GM12878 (cell line): ENCODE measurements around the gene BIRC6.

DNA sequence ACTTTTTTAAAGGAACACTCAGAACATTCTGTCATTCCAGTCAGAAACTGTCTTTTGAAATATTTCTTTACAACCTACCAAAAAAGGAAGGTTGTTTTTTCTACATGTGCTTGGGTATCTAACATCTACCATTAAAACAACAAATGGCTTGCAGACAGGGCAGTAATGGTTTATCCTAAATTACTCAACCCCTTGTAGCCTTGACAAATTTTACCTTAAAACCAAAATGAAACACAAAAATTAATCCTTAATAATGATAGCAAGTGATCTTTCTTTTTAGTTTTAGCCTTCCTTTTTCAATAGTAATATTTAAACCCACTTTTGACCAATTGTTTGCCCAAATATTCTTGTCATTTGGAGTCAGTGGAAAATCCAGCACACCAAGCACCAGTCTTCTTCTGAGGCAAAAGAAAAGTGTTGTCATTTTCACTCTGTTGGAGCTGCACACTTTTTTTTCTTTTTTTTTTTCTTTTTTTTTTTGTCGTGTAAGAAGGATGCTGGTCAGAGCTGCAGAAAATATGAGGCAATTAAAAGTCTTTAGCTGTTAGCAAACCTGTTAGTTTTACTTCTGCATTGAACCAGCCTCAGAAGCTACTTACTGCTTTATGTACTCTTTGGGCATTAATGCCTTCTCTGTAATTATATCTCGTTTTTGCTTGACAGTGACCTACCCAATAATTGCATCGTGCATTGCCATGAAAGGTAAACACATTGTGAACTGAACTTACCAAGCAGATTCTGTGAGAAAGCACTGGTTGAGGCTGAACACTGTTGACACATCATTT lies 165.6 kb downstream of the CAPN13 start:
- RAMPAGE, long total RNA, result no peak
- RRBS, 2 experiments, result no CpG with 5 or more reads among the region's 3 CpGs
CAGE:
- cytosol, long polyA minus RNA, result start-site peak on the plus strand centred at position 552 of the sequence, 10 bp wide, 46 reads
- cytosol, long polyA plus RNA, result no peak
- long polyA plus RNA, result no peak
- nucleolus, long total RNA, result no peak
- nucleus, long polyA plus RNA, result no peak
- nucleus, long total RNA, result no peak

- RAMPAGE, long total RNA, result no peak
- RRBS, 2 experiments, result no CpG with 5 or more reads among the region's 10 CpGs
CAGE:
- cytosol, long polyA minus RNA, result no peak
- cytosol, long polyA plus RNA, result no peak
- long polyA plus RNA, result no peak
- nucleolus, long total RNA, result no peak
- nucleus, long polyA plus RNA, result no peak
- nucleus, long total RNA, result no peak
Observed at GRCh38 chr2:30808793-30809454, 1.7 kb upstream of the CAPN13 start.

GRCh38 chr2:30823244-30824008 lies 16.2 kb upstream of the CAPN13 start:
- RAMPAGE, long total RNA, result no peak
- RRBS, 2 experiments, result no CpG with 5 or more reads among the region's 13 CpGs
CAGE:
- cytosol, long polyA minus RNA, result no peak
- cytosol, long polyA plus RNA, result no peak
- long polyA plus RNA, result no peak
- nucleolus, long total RNA, result no peak
- nucleus, long polyA plus RNA, result no peak
- nucleus, long total RNA, result no peak

DNA sequence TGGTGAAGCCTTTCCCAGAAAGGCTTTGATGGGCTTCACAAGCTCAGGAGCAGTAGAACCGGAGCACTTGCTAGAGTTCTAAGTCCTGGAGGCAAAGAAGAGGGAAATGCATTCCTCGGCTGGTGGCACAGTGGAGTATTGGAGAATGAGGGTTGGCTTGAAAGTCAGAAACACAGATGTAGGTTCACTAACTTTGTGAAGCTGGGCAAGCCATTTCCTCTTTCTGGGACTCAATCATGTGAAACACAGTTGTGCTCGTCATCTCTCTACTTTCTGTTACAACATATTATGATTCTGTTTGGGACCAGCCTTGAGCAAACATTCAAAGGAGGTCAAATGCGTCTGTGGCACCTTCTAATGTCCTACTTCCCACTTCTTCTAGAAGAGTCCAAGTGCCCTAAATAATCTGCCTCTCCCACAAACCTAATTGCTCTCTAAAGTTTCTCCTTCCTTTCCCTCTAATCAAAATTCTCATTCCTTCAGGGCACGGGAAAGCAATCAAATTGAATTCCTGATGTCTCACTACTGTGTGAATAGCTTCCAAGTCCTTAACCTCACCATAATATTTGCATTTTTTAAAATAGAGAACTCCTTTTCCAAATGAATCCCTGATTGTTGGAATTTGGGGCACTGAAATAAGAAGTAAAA lies 2.4 kb upstream of the CAPN14 start:
- RAMPAGE, long total RNA, result no peak
- RRBS, 2 experiments, result no CpG with 5 or more reads among the region's 5 CpGs
CAGE:
- cytosol, long polyA minus RNA, result no peak
- cytosol, long polyA plus RNA, result no peak
- long polyA plus RNA, result no peak
- nucleolus, long total RNA, result no peak
- nucleus, long polyA plus RNA, result no peak
- nucleus, long total RNA, result no peak

GRCh38 chr2:31293273-31293688 lies 59.3 kb downstream of the EHD3 start:
- RAMPAGE, long total RNA, result no peak
- RRBS, 2 experiments, result no CpG with 5 or more reads among the region's 3 CpGs
CAGE:
- cytosol, long polyA minus RNA, result no peak
- cytosol, long polyA plus RNA, result no peak
- long polyA plus RNA, result no peak
- nucleolus, long total RNA, result no peak
- nucleus, long polyA plus RNA, result no peak
- nucleus, long total RNA, result no peak

- RAMPAGE, long total RNA, result no peak
- RRBS, 2 experiments, result no CpG with 5 or more reads among the region's 13 CpGs
CAGE:
- cytosol, long polyA minus RNA, result no peak
- cytosol, long polyA plus RNA, result no peak
- long polyA plus RNA, result no peak
- nucleolus, long total RNA, result no peak
- nucleus, long polyA plus RNA, result no peak
- nucleus, long total RNA, result no peak
Observed at GRCh38 chr2:31318122-31319255, 84.5 kb downstream of the EHD3 start.

DNA sequence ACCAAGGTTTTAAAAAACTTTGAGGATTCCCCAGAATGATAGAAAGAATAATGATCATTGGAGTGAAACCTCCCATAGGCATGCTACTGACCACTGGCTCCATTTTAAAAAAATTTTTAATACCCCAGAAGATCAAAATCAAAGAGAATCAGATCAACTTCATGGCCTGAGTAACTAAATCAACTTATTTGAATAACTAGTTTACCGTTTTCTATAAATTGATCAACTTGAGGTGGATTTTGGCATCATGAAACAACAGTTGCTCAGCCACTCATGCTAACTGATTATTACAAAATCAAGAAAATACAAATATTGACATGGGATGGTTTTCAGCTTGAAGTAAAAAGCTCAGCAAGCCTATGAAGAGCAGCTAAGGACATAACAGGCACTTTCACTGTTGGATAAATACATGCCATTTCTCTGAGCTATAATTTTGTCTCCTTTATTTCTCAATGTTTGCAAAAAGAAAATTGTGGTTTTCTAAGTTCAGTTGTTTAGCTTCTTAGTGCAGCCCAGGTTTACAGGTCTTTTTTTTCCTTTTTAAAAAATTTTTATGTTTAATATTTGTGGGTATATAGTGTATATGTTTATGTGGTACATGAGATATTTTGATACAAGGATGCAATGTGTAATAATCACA lies 18.9 kb downstream of the SRD5A2 start:
- RAMPAGE, long total RNA, result no peak
- RRBS, 2 experiments, result no CpG with 5 or more reads among the region's 1 CpG
CAGE:
- cytosol, long polyA minus RNA, result no peak
- cytosol, long polyA plus RNA, result no peak
- long polyA plus RNA, result no peak
- nucleolus, long total RNA, result no peak
- nucleus, long polyA plus RNA, result no peak
- nucleus, long total RNA, result no peak

DNA sequence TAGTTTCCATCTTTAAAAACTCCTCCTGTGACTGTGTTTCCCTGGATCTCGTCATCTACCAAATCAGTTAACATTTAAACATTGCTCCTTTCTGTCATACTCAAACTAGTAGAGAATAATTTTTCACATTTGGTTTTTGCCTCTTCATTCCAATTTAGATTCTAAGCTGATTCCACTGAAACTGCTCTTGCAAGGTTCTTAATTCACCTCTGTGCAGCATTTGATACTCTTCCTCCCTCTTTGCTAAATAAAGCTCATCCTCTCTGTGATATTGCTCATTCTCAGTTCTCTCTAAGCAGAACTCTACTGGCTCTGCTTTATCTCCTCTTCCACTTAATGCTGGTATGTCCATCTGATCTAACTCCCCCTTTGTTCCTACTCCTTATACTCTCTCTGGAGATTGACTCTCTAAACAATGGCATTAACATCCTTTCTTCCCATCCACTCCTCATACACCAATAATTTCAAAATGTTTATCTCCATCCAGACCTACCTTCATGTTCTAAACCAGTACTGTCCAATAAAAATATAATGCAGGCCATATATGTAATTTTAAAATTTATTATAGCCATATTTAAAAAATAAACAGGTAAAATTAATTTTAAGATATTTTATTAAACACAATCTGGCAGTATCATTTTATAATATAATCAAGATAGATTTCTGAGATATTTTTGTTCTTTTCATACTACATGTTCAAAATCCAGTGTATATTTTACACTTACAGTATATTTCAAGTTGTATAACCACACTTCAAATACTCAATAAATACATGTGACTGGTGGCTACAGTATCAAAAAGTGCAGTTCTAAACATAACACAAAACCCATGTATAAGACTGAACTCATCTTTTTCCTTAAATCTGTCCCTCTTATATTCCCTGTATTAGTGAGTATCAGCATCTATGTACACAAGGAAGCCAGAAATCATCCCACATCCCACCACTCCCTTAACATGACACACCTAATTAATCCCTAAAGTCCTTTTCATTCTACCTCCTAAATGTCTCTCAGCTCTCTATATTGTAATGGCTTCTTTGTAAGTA lies 131.5 kb downstream of the MEMO1 start:
- RAMPAGE, long total RNA, result no peak
- RRBS, 2 experiments, result no CpG with 5 or more reads among the region's 1 CpG
CAGE:
- cytosol, long polyA minus RNA, result no peak
- cytosol, long polyA plus RNA, result no peak
- long polyA plus RNA, result no peak
- nucleolus, long total RNA, result no peak
- nucleus, long polyA plus RNA, result no peak
- nucleus, long total RNA, result no peak

DNA sequence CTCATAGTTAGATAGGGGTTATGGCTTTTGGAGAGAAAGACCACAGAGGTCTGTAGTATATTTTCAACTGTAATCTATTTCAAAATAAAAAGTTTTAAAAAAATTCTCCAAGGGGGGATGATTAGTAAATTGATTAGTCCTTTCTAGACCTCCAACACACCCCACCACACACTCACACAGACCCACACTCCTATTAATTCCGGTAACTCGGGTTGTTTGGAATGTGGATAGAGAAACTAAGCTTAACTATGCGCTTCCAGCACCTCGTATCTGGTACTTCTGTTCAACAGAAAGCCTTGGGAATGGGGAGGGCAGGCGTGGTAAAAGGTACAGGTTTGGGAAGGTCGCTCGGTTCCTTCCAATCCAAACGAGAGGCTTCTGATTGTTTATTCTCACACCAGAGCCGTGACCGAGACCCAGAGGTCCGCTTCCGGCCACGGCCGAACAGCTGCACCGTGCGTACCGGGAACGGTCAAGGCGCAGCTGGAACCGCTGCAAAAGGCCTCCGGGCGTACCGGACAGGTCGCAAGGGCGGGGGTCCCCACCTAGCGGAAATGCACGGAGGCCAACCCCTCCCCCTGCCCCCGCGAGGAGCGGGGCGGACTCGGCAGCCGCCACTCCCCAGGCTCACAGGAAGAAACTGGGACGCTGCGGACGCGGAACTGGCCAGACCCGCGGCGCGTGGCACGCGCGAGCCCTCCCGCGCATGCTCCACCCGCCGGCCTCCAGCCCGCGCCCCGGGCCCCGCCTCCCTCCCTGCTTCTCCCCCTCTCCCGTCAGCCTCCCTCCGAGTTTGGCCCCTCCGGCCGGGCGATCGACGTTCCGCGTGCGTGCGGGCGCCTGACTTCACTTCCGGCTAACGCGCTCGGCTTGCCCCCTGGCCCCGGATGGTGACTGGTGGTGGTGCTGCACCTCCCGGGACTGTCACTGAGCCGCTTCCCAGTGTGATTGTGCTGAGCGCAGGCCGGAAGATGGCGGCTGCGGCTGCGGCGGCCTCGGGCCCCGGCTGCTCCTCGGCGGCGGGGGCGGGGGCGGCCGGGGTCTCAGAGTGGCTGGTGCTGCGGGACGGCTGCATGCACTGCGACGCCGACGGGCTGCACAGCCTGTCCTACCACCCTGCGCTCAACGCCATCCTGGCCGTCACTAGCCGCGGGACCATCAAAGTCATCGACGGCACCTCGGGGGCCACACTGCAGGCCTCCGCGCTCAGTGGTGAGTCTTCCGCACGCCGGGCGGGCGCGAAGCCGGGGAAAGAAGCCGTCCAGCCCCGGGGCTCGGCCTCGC lies at the start of gene BIRC6:
Gene BIRC6 (plus strand): TSS at position 749 of the 1,284 bp plus-strand sequence.
- RAMPAGE, long total RNA, result no peak
- RRBS, 2 experiments, result 1 to 2% methylated on average over 30 to 31 of the region's 112 CpGs
CAGE:
- cytosol, long polyA minus RNA, result start-site peak on the plus strand centred at position 763 of the sequence, 70 bp wide, 69 reads; start-site peak on the plus strand centred at position 881 of the sequence, 12 bp wide, 105 reads; start-site peak on the plus strand centred at position 945 of the sequence, 9 bp wide, 297 reads
- cytosol, long polyA plus RNA, result start-site peak on the plus strand centred at position 905 of the sequence, 82 bp wide, 112 and 237 reads in 2 replicates
- long polyA plus RNA, result start-site peak on the plus strand centred at position 846 of the sequence, 212 bp wide, 277 and 404 reads in 2 replicates
- nucleolus, long total RNA, result start-site peak on the plus strand centred at position 909 of the sequence, 85 bp wide, 538 reads
- nucleus, long polyA plus RNA, result start-site peak on the plus strand centred at position 909 of the sequence, 85 bp wide, 313 and 696 reads in 2 replicates
- nucleus, long total RNA, result no peak

DNA sequence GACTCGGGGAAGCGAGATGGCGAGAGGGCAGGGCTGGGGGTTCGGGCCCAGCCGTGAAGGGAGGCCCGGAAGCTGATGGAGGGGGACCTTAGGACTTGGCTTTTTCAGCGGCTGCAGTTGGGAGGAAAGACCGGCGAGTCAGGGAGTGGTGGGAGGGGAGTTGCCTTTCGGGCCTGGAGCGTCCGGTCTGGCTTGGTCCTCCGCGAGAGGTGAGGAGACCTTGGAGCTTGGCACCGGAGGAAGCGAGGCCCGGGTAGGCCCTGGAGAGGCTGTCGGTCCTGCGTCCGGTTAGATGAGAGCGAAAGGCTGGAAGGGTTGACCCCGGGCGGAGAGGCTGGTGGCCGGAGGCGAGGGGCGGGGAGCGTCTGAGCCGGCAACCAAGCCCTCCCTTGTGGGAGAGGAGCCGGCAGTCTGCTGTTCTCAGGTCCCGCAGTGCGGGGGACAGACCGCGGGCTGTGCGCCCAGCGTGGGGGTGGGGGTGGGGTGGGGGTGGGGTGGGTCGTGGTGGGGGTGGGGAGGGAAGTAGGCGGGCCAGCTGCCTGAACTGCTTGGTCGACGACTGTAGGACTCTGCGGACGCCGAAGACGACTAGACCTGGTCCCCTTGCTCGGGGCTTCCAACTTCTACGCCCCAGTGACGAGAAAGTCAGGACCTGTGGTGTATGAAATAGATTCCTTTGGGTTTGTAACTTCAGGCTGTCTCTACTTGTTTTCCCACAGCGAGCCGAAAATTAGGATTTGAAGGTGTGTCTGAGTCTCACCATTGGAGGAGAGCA lies 923 bp downstream of the BIRC6 start:
- RAMPAGE, long total RNA, result start-site peak on the minus strand centred at position 442 of the sequence, 41 bp wide, 28 and 7 reads in 2 replicates
- RRBS, 2 experiments, result 1 to 2% methylated on average over 16 of the region's 48 CpGs
CAGE:
- cytosol, long polyA minus RNA, result no peak
- cytosol, long polyA plus RNA, result no peak
- long polyA plus RNA, result no peak
- nucleolus, long total RNA, result no peak
- nucleus, long polyA plus RNA, result no peak
- nucleus, long total RNA, result no peak

DNA sequence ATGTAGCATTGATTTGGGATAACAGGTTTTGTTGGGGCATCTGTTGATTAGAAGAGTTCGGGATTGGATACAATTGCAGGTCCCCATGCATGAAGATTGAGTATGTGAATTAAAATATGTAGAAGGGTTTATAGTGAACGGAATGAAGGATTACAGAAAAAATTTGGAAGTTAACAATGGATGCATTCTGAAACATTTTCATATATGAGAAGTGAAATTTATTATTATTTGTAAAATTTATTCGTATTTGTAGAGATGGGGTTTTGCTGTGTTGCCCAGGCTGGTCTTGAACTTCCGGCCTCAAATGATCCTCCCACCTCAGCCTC lies 2.6 kb downstream of the BIRC6 start:
- RAMPAGE, long total RNA, result no peak
- RRBS, 2 experiments, result no CpG with 5 or more reads among the region's 4 CpGs
CAGE:
- cytosol, long polyA minus RNA, result no peak
- cytosol, long polyA plus RNA, result no peak
- long polyA plus RNA, result no peak
- nucleolus, long total RNA, result no peak
- nucleus, long polyA plus RNA, result no peak
- nucleus, long total RNA, result no peak

DNA sequence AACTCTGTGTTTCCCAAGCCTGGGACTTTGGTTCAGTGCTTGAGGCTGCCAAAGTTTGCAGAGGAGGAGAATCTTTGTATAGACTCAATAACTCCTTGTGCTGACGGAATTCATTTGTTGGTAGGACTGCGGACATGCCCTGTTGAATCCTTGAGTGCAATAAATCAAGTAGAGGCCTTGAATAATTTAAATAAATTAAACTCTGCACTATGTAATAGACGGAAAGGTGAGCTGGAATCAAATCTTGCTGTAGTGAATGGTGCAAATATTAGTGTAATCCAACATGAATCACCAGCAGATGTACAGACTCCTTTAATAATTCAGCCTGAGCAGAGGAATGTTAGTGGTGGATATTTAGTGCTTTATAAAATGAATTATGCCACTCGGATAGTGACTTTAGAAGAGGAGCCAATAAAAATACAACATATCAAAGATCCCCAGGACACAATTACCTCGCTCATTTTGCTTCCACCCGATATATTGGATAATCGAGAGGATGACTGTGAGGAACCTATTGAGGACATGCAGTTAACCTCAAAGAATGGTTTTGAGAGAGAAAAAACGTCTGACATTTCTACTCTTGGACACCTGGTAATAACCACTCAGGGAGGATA lies 58.7 kb downstream of the BIRC6 start:
- RAMPAGE, long total RNA, result no peak
- RRBS, 2 experiments, result no CpG with 5 or more reads among the region's 8 CpGs
CAGE:
- cytosol, long polyA minus RNA, result no peak
- cytosol, long polyA plus RNA, result no peak
- long polyA plus RNA, result no peak
- nucleolus, long total RNA, result no peak
- nucleus, long polyA plus RNA, result no peak
- nucleus, long total RNA, result no peak

- RAMPAGE, long total RNA, result no peak
- RRBS, 2 experiments, result no CpG with 5 or more reads among the region's 11 CpGs
CAGE:
- cytosol, long polyA minus RNA, result no peak
- cytosol, long polyA plus RNA, result no peak
- long polyA plus RNA, result no peak
- nucleolus, long total RNA, result no peak
- nucleus, long polyA plus RNA, result no peak
- nucleus, long total RNA, result no peak
Observed at GRCh38 chr2:32555520-32556413, 72.1 kb upstream of the TTC27 start.

DNA sequence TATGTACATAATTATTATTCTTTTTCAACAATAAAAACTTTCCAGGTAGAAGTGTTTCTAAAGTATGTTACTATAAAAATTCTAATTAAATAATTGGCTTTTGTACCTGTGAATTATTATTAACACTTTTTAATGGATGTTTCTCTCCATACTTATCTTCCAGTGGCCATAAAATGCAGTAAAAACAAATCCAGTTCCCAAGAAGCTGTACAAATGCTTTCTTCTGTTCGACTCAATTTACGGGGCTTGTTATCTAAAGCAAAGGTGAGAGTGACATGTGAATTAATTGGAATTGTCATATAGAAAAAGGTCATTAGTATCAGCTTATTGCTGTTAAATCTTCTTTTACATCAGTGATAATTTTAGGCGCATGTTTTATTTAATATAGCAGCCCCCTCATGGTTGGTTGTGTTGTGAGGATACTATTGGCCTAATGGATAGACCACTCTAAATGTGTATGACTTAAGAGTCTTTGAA lies 129.4 kb upstream of the LTBP1 start:
- RAMPAGE, long total RNA, result no peak
- RRBS, 2 experiments, result no CpG with 5 or more reads among the region's 3 CpGs
CAGE:
- cytosol, long polyA minus RNA, result no peak
- cytosol, long polyA plus RNA, result no peak
- long polyA plus RNA, result no peak
- nucleolus, long total RNA, result no peak
- nucleus, long polyA plus RNA, result no peak
- nucleus, long total RNA, result no peak

GRCh38 chr2:33333246-33334062 lies 143.0 kb upstream of the RASGRP3 start:
- RAMPAGE, long total RNA, result no peak
- RRBS, 2 experiments, result no CpG with 5 or more reads among the region's 4 CpGs
CAGE:
- cytosol, long polyA minus RNA, result no peak
- cytosol, long polyA plus RNA, result no peak
- long polyA plus RNA, result no peak
- nucleolus, long total RNA, result no peak
- nucleus, long polyA plus RNA, result no peak
- nucleus, long total RNA, result no peak

GRCh38 chr2:33444874-33445517 lies 31.5 kb upstream of the RASGRP3 start:
- RAMPAGE, long total RNA, result no peak
- RRBS, 2 experiments, result no CpG with 5 or more reads among the region's 3 CpGs
CAGE:
- cytosol, long polyA minus RNA, result no peak
- cytosol, long polyA plus RNA, result no peak
- long polyA plus RNA, result no peak
- nucleolus, long total RNA, result no peak
- nucleus, long polyA plus RNA, result no peak
- nucleus, long total RNA, result no peak

GRCh38 chr2:33797602-33798049 lies 198.5 kb upstream of the FAM98A start:
- RAMPAGE, long total RNA, result no peak
- RRBS, 2 experiments, result no CpG with 5 or more reads among the region's 11 CpGs
CAGE:
- cytosol, long polyA minus RNA, result no peak
- cytosol, long polyA plus RNA, result no peak
- long polyA plus RNA, result no peak
- nucleolus, long total RNA, result no peak
- nucleus, long polyA plus RNA, result no peak
- nucleus, long total RNA, result no peak

DNA sequence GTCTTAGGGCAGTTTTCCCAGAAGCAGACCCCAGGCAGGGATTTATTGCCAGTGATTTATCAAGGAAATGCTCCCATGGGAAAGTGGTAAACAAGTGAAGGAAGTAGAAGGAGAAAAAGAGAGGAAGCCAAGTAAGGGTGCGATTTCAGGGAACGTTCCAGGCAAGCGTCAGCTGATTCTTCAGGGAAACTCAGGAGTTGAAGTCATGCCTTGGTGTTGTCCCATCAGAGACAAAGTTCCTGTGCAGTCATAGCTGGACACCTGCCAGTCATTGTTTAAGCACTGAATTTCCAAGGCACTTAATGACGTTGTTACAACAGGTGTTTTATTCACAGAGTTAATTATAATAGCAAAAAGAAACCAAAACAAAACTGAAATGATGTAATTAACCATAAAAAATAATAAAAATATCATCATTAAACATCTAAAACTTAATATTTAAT lies 381.8 kb upstream of the CRIM1 start:
- RAMPAGE, long total RNA, result no peak
- RRBS, 2 experiments, result no CpG with 5 or more reads among the region's 4 CpGs
CAGE:
- cytosol, long polyA minus RNA, result no peak
- cytosol, long polyA plus RNA, result no peak
- long polyA plus RNA, result no peak
- nucleolus, long total RNA, result no peak
- nucleus, long polyA plus RNA, result no peak
- nucleus, long total RNA, result no peak

DNA sequence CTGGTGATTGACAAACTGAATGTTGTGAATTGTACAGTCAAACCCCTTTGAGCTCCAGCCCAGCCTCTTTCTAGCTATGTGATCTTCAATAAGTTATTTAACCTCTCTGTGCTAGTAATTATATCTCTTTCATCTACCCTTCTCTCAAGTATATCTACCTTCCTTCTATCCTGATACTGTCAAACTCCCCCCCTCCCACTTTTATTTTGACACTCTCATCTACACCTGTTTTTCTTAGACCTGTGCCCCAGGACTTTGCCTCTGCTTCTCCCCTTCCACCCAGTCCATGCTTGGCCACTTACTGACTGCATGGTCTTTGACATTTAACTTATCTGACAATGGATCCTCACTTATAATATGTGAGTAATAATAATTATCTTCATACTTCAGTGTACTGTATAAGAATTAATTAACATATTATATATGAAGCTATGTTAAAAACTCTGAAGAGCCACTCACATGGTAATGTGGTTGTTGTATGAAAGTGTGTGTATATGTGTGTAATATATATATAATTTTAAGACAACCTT lies 270.8 kb upstream of the CRIM1 start:
- RAMPAGE, long total RNA, result no peak
CAGE:
- cytosol, long polyA minus RNA, result no peak
- cytosol, long polyA plus RNA, result no peak
- long polyA plus RNA, result no peak
- nucleolus, long total RNA, result no peak
- nucleus, long polyA plus RNA, result no peak
- nucleus, long total RNA, result no peak

- RAMPAGE, long total RNA, result no peak
- RRBS, 2 experiments, result no CpG with 5 or more reads among the region's 14 CpGs
CAGE:
- cytosol, long polyA minus RNA, result no peak
- cytosol, long polyA plus RNA, result no peak
- long polyA plus RNA, result no peak
- nucleolus, long total RNA, result no peak
- nucleus, long polyA plus RNA, result no peak
- nucleus, long total RNA, result no peak
Observed at GRCh38 chr2:36240477-36240890, 115.1 kb upstream of the CRIM1 start.